ENCODE measurements around a stretch of chr14.

DNA sequence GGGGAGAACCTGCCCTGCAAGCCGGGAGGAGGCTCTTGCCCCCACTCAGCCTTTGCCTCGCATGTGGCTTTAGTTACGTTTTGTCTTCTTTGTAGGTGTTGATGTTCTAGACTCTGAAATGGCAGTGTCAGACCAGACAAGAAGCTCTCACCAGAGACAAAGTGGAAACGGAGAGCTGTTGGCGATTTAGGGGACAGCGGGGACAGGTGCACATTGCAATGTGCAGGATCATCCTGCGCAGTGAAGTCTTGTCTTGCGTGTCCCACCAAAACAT is 40.6 kb downstream of the EVL start:
- RAMPAGE, long total RNA: no peak
- RRBS: no CpG with 5 or more reads among the region's 8 CpGs
PRO-cap:
- standard: no peak
- CoPRO, capped RNA only, 2 experiments: no peak in any of the 2 experiments
- CoPRO, capped and uncapped RNA, 2 experiments: no peak in any of the 2 experiments
- CoPRO, uncapped RNA only, 2 experiments: no peak in any of the 2 experiments
CAGE:
- cytosol, long polyA plus RNA: no peak
- long polyA plus RNA: no peak
- nucleolus, long total RNA: no peak
- nucleus, long polyA plus RNA: no peak

DNA sequence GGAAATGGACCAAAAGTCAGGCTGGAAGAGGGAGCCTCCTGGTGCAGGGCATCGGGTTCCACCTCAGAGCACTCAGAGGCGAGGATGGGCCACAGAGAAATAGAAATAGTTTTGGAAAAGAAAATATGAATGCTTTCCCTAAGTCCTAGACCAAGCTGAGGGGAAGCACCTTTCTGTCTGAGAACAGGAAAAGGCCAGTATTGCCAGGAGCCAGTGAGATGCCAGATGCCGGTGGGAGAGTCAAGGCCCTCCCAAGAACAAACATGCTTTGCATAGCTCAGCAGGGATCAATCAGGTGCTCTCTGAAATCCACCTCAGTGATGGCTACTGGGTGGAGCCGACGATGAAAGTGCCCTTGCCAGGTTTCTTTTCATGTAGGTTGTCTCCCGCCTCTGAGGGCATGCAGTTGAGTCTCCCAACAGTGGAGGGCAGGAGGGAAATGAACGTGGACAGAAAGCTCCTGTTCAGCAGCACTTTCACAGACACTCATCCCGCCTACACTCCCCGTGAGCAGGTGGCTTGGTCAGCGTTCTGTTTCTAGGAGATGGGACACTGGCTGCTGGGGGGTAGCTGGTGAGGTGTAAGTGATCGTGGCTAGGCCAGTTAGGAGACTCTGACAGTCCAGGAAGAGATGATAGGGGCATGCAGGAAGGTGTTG is 28.2 kb downstream of the DEGS2 start:
- RAMPAGE, long total RNA: no peak
- RRBS: no CpG with 5 or more reads among the region's 11 CpGs
PRO-cap:
- standard: no peak
- CoPRO, capped RNA only, 2 experiments: no peak in any of the 2 experiments
- CoPRO, capped and uncapped RNA, 2 experiments: no peak in any of the 2 experiments
- CoPRO, uncapped RNA only, 2 experiments: no peak in any of the 2 experiments
CAGE:
- cytosol, long polyA plus RNA: no peak
- long polyA plus RNA: no peak
- nucleolus, long total RNA: no peak
- nucleus, long polyA plus RNA: no peak

GRCh38 chr14:100142583-100143019 is 16.8 kb downstream of the DEGS2 start:
- RAMPAGE, long total RNA: no peak
- RRBS: 0% methylated on average over 1 of the region's 6 CpGs
PRO-cap:
- standard: bidirectional peak, plus-strand start at chr14:100142794, minus-strand start at chr14:100142684
- CoPRO, capped RNA only, 2 experiments: peak in 2 of 2 experiments; most common plus-strand start chr14:100142810 (in 1); most common minus-strand start chr14:100142684 (in 2)
- CoPRO, capped and uncapped RNA, 2 experiments: peak in 2 of 2 experiments; most common plus-strand start chr14:100142847 (in 2); most common minus-strand start chr14:100142684 (in 2)
- CoPRO, uncapped RNA only, 2 experiments: no peak in any of the 2 experiments
CAGE:
- cytosol, long polyA plus RNA: no peak
- long polyA plus RNA: no peak
- nucleolus, long total RNA: no peak
- nucleus, long polyA plus RNA: no peak

DNA sequence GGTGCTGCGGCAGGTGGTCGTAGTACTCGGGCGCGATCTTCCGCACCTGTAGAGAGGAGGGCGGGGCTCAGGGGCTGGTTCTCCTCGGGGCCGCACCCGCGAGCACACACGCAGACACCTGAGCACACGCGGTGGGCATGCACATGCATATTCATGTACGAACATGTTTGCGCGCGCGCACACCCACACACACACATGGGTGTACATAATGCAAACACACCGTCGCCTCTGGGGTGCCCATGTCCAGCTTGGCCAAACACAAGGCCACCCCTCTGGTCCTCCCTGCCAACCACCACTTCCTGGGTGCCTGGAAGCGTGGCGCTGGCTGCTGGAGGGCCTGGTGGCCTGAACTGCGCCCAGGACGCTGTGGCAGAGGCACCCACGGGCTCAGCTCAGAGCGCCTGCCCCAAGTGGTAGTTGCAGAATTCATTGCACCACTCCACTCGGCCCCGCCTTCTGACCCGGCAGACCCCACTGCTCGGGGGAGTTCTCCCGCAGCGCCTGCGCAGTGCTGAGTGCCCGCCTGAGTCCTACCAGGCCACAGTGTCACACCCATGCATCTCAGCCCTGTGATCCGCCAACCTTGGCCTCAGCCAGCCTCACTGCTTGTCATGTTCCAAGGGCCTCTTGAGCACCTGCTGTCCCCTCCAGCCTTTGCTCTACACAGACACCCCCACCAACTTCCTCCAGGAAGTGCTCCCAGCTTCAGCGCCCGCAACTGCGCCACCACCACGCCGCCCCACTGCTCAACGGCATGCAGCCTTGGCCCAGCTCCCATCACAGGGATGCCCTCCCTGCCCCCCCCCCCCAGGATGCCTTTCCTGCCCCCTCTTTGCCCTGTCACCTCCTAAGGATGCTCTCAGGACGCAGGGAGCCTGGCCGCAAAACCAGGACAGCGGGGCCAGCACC is 12.3 kb downstream of the DEGS2 start:
- RAMPAGE, long total RNA: no peak
- RRBS: no CpG with 5 or more reads among the region's 45 CpGs
PRO-cap:
- standard: no peak
- CoPRO, capped RNA only, 2 experiments: no peak in any of the 2 experiments
- CoPRO, capped and uncapped RNA, 2 experiments: no peak in any of the 2 experiments
- CoPRO, uncapped RNA only, 2 experiments: no peak in any of the 2 experiments
CAGE:
- cytosol, long polyA plus RNA: no peak
- long polyA plus RNA: no peak
- nucleolus, long total RNA: no peak
- nucleus, long polyA plus RNA: no peak

DNA sequence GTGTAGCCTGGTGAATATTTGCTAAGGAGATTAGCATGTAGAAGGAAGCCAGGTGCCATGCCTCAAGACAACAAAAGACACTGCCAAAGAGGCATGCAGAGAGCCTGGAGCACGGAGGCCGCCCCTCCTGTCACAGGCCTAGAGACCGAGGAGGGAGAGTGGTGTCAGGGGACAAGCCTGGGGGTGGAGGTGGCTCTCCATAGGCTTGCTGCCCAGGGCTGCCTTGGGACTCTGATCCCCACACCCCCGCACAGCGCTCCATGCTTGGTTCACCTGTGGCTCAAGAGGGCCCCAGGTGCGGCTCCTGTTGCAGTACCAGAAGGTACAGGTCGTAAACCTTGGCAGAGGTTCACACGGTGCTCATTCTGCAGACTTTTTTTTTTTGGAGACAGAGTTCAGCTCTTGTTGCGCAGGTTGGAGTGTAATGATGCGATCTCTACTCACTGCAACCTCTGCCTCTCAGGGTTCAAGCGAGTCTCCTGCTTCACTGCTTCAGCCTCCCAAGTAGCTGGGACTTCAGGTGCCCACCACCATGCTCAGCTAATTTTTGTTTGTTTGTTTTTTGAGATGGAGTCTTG is 28.1 kb upstream of the DEGS2 start:
- RAMPAGE, long total RNA: no peak
- RRBS: no CpG with 5 or more reads among the region's 11 CpGs
PRO-cap:
- standard: no peak
- CoPRO, capped RNA only, 2 experiments: no peak in any of the 2 experiments
- CoPRO, capped and uncapped RNA, 2 experiments: no peak in any of the 2 experiments
- CoPRO, uncapped RNA only, 2 experiments: no peak in any of the 2 experiments
CAGE:
- cytosol, long polyA plus RNA: no peak
- long polyA plus RNA: no peak
- nucleolus, long total RNA: no peak
- nucleus, long polyA plus RNA: no peak

DNA sequence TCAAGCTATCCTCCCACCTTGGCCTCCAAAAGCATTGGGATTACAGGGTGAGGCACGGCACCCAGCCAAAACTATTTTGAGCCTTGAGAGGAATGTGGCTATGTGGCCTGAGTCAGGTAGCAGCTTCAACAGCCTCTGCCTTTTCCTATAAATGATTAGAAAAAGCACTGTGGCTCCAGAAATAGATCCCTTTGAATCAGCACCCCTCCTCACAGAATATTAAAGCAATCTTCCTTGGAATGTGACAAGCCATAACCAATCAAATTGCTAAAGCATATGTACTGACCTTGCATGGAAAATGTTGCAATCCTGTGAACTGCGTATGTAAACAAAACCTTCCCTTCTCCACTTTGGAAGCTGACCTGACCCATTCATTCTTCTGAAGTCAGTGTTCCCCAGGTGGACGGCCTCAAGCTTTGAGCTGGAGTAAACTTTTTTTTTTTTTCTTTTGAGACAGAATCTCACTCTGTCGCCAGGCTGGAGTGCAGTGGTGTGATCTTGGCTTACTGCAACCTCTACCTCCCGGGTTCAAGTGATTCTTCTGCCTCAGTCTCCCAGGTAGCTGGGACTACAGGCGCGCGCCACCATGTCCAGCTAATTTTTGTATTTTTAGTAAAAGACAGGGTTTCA is 34.4 kb upstream of the YY1 start:
- RAMPAGE, long total RNA: no peak
- RRBS: no CpG with 5 or more reads among the region's 8 CpGs
PRO-cap:
- standard: no peak
- CoPRO, capped RNA only, 2 experiments: no peak in any of the 2 experiments
- CoPRO, capped and uncapped RNA, 2 experiments: no peak in any of the 2 experiments
- CoPRO, uncapped RNA only, 2 experiments: no peak in any of the 2 experiments
CAGE:
- cytosol, long polyA plus RNA: no peak
- long polyA plus RNA: no peak
- nucleolus, long total RNA: no peak
- nucleus, long polyA plus RNA: no peak

- RAMPAGE, long total RNA: no peak
- RRBS: no CpG with 5 or more reads among the region's 2 CpGs
PRO-cap:
- standard: no peak
- CoPRO, capped RNA only, 2 experiments: no peak in any of the 2 experiments
- CoPRO, capped and uncapped RNA, 2 experiments: no peak in any of the 2 experiments
- CoPRO, uncapped RNA only, 2 experiments: no peak in any of the 2 experiments
CAGE:
- cytosol, long polyA plus RNA: no peak
- long polyA plus RNA: no peak
- nucleolus, long total RNA: no peak
- nucleus, long polyA plus RNA: no peak
Observed at GRCh38 chr14:100259503-100260007, 20.6 kb downstream of the YY1 start.

- RAMPAGE, long total RNA: no peak
- RRBS: 2% methylated on average over 12 of the region's 69 CpGs
PRO-cap:
- standard: unidirectional peak, minus-strand start at chr14:100307040
- CoPRO, capped RNA only, 2 experiments: no peak in any of the 2 experiments
- CoPRO, capped and uncapped RNA, 2 experiments: no peak in any of the 2 experiments
- CoPRO, uncapped RNA only, 2 experiments: no peak in any of the 2 experiments
CAGE:
- cytosol, long polyA plus RNA: no peak
- long polyA plus RNA: no peak
- nucleolus, long total RNA: no peak
- nucleus, long polyA plus RNA: no peak
Observed at GRCh38 chr14:100306789-100307361, 631 bp upstream of the SLC25A29 start.

GRCh38 chr14:100312082-100312582 is 5.9 kb upstream of the SLC25A29 start:
- RAMPAGE, long total RNA: no peak
- RRBS: no CpG with 5 or more reads among the region's 14 CpGs
PRO-cap:
- standard: no peak
- CoPRO, capped RNA only, 2 experiments: no peak in any of the 2 experiments
- CoPRO, capped and uncapped RNA, 2 experiments: no peak in any of the 2 experiments
- CoPRO, uncapped RNA only, 2 experiments: no peak in any of the 2 experiments
CAGE:
- cytosol, long polyA plus RNA: no peak
- long polyA plus RNA: no peak
- nucleolus, long total RNA: no peak
- nucleus, long polyA plus RNA: no peak

DNA sequence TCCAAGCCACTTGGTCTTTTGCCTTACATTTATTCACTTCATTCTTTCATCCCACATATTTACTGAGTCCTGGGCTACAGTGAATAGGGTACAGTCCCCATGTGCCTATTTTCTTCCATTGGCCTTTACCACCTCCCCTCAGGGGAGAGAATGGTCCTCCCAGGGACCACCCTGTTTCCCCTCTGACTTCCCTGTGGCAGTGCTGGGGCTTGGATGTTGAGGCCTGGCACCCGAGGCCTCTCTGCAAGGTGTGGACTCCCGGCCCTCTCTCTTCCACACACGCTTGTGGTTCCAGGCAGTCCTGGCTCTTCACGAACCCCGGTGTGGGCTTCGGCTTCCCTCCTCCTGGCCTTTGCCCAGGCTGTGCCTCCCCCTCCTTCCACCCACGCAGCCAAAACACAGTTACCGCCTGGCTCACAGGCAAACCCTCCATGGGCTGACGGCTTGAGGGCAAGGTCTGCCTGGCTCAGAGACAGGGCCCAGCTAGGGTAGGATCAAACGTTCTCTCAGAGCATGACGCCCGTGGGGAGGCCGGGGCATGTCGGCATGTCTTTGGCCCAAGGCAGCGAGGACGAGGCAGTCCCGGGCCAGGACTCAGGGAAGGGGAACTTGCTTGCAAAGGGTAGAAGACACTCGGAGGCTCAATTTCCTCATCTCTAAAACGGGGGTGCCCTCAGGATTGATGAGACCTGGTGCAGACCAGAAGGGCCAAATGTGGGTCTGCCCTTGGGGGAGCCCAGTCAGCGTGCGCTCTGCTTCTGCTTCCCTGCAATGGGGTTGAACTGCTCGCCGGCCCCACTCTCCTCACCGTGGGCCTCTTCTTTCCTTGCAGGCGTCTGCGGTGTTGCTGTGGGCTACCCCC is 2.0 kb downstream of the SLC25A47 start:
- RAMPAGE, long total RNA: no peak
- RRBS: 48% methylated on average over 11 of the region's 26 CpGs
PRO-cap:
- standard: no peak
- CoPRO, capped RNA only, 2 experiments: no peak in any of the 2 experiments
- CoPRO, capped and uncapped RNA, 2 experiments: no peak in any of the 2 experiments
- CoPRO, uncapped RNA only, 2 experiments: no peak in any of the 2 experiments
CAGE:
- cytosol, long polyA plus RNA: no peak
- long polyA plus RNA: no peak
- nucleolus, long total RNA: no peak
- nucleus, long polyA plus RNA: no peak

DNA sequence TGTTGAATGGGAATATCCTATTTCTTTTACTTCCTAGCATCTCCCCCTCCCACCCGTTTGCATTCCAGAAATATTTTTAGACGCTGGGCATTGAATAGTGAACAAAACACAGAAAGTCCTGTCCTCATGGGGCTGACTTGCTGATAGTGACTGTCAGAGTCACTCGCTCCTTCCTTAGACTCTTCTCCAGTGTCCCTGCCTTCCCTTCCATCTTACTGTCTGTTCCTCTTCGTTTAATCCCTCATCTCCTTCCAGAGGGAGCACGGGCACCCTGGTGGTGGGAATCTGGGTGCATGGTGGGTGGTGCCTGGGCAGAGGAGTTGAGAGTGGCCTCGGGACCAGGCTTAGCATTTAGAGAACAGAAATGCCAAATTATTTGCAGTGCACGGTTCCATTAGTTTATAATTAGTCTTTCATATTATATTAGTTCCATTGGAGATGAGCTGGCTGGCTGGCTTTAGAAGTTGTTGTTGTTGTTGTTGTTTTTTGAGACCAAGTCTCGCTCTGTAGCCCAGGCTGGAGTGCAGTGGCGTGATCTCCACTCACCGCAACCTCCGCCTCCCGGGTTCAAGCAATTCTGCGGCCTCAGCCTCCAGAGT is 644 bp downstream of the WDR25 start:
- RAMPAGE, long total RNA: no peak
- RRBS: no CpG with 5 or more reads among the region's 13 CpGs
PRO-cap:
- standard: no peak
- CoPRO, capped RNA only, 2 experiments: no peak in any of the 2 experiments
- CoPRO, capped and uncapped RNA, 2 experiments: no peak in any of the 2 experiments
- CoPRO, uncapped RNA only, 2 experiments: no peak in any of the 2 experiments
CAGE:
- cytosol, long polyA plus RNA: no peak
- long polyA plus RNA: no peak
- nucleolus, long total RNA: no peak
- nucleus, long polyA plus RNA: no peak

DNA sequence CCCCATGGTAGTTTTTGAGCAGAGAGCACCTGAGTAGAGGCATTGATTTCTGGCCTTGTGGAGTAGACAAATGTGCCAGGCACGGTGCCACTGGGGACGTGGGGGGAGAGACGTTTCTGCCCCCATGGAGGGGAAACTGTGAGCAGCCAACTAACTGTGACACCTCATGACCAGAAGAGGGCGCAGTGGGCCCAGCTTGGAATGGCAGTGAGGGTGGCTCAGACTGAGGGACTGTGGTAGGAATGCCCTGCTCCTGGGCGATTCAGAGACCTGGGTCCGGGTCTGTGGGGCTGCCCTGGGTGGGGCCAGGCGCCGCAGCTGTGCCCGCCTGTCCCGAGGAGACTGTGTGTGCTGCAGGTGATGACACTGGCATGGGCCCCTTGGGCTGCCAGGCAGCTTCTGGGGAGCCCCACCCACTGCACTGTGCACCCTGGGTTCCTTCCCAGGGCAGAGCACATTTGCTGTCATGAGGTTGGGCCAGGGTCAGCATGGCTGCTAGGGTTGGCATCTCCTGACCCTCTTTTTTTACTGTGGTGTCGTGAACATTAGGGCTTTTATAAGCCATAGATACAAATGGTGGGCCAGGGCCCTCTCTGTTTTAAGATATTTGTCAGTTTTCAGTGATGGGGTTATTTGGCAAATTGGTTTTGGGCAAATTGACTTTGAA is 7.5 kb downstream of the WDR25 start:
- RAMPAGE, long total RNA: no peak
- RRBS: no CpG with 5 or more reads among the region's 11 CpGs
PRO-cap:
- standard: no peak
- CoPRO, capped RNA only, 2 experiments: no peak in any of the 2 experiments
- CoPRO, capped and uncapped RNA, 2 experiments: no peak in any of the 2 experiments
- CoPRO, uncapped RNA only, 2 experiments: no peak in any of the 2 experiments
CAGE:
- cytosol, long polyA plus RNA: no peak
- long polyA plus RNA: no peak
- nucleolus, long total RNA: no peak
- nucleus, long polyA plus RNA: no peak

GRCh38 chr14:100388630-100389128 is 12.4 kb downstream of the WDR25 start:
- RAMPAGE, long total RNA: no peak
- RRBS: no CpG with 5 or more reads among the region's 9 CpGs
PRO-cap:
- standard: no peak
- CoPRO, capped RNA only, 2 experiments: no peak in any of the 2 experiments
- CoPRO, capped and uncapped RNA, 2 experiments: no peak in any of the 2 experiments
- CoPRO, uncapped RNA only, 2 experiments: no peak in any of the 2 experiments
CAGE:
- cytosol, long polyA plus RNA: no peak
- long polyA plus RNA: no peak
- nucleolus, long total RNA: no peak
- nucleus, long polyA plus RNA: no peak

- RAMPAGE, long total RNA: no peak
- RRBS: no CpG with 5 or more reads among the region's 11 CpGs
PRO-cap:
- standard: no peak
- CoPRO, capped RNA only, 2 experiments: no peak in any of the 2 experiments
- CoPRO, capped and uncapped RNA, 2 experiments: no peak in any of the 2 experiments
- CoPRO, uncapped RNA only, 2 experiments: no peak in any of the 2 experiments
CAGE:
- cytosol, long polyA plus RNA: no peak
- long polyA plus RNA: no peak
- nucleolus, long total RNA: no peak
- nucleus, long polyA plus RNA: no peak
Observed at GRCh38 chr14:100439157-100439782, 63.0 kb downstream of the WDR25 start.

DNA sequence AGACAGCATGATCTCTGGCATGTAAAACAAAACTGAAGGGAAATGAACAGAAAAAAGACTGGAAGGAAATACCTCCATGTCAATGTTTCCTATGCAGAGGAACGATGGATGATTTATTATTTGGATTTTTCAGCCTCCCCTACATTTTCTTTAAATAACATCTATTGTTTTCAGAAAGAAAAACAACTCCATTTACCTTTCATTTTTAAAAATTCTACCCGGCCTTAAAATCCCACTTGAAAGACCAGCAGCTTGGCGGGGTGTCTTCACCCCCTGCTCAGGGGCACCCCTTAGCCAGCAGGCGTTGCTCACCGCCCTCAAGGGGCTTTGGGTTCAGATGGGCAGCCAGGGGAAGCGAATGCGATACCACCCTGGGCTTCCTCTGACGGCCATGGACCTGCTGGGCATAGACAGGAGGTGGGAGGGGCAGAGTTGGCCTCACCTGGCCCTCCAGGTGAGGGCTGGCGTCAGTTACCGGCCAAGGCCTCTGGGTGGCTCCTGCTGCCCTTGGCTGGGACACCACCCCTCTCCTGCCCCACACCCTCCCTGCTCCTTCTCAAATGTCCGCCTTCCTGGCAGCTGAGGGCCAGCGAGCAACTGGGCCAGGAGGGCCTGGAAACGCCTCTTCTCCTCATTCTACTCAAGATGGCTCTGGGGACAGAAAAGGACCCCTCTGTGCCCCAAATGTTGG is 18.5 kb upstream of the DLK1 start:
- RAMPAGE, long total RNA: no peak
- RRBS: no CpG with 5 or more reads among the region's 13 CpGs
PRO-cap:
- standard: no peak
- CoPRO, capped RNA only, 2 experiments: no peak in any of the 2 experiments
- CoPRO, capped and uncapped RNA, 2 experiments: no peak in any of the 2 experiments
- CoPRO, uncapped RNA only, 2 experiments: no peak in any of the 2 experiments
CAGE:
- cytosol, long polyA plus RNA: no peak
- long polyA plus RNA: no peak
- nucleolus, long total RNA: no peak
- nucleus, long polyA plus RNA: no peak

DNA sequence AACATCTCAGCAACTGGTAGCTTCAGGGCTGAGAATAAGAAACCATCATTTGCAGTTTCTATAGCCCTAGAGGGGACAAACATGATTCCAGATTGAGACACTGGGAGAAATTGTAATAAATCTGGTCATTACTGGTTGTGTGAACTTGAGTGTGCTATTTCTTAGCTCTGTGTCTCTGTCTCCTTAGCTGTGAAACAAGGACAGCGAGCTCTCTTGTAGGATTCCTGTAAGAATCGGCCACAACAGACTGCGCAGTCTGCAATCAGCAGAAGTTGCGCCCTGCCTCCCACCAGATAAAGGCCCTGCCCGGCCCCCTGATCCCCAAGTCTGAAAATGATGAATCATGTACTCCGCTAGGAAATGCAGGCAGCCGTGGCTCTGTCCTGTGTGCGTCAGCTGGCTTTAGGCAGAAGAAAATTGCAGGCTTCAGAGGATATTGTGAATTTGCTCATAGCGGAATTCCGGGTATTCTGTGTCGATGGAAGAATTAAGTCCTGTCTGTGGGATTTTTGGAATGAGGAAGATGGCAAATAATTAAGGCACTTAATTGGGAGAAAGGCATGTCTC is 64.1 kb downstream of the DLK1 start:
- RAMPAGE, long total RNA: no peak
- RRBS: no CpG with 5 or more reads among the region's 11 CpGs
PRO-cap:
- standard: bidirectional peak, plus-strand start at position 409 of the sequence, minus-strand start at position 185 of the sequence
- CoPRO, capped RNA only, 2 experiments: peak in 2 of 2 experiments; most common plus-strand start position 365 of the sequence (in 1); most common minus-strand start position 235 of the sequence (in 2)
- CoPRO, capped and uncapped RNA, 2 experiments: peak in 1 of 2 experiments; most common plus-strand start position 409 of the sequence (in 1); most common minus-strand start position 235 of the sequence (in 1)
- CoPRO, uncapped RNA only, 2 experiments: peak in 2 of 2 experiments; most common plus-strand start position 365 of the sequence (in 1); most common minus-strand start position 233 of the sequence (in 1)
CAGE:
- cytosol, long polyA plus RNA: no peak
- long polyA plus RNA: no peak
- nucleolus, long total RNA: no peak
- nucleus, long polyA plus RNA: no peak

GRCh38 chr14:100811512-100811876 is 84.8 kb downstream of the DLK1 start:
- RAMPAGE, long total RNA: no peak
- RRBS: no CpG with 5 or more reads among the region's 11 CpGs
PRO-cap:
- standard: no peak
- CoPRO, capped RNA only, 2 experiments: no peak in any of the 2 experiments
- CoPRO, capped and uncapped RNA, 2 experiments: no peak in any of the 2 experiments
- CoPRO, uncapped RNA only, 2 experiments: no peak in any of the 2 experiments
CAGE:
- cytosol, long polyA plus RNA: no peak
- long polyA plus RNA: no peak
- nucleolus, long total RNA: no peak
- nucleus, long polyA plus RNA: no peak

- RAMPAGE, long total RNA: no peak
- RRBS: 94% methylated on average over 11 of the region's 38 CpGs
PRO-cap:
- standard: no peak
- CoPRO, capped RNA only, 2 experiments: no peak in any of the 2 experiments
- CoPRO, capped and uncapped RNA, 2 experiments: no peak in any of the 2 experiments
- CoPRO, uncapped RNA only, 2 experiments: no peak in any of the 2 experiments
CAGE:
- cytosol, long polyA plus RNA: no peak
- long polyA plus RNA: no peak
- nucleolus, long total RNA: no peak
- nucleus, long polyA plus RNA: no peak
Observed at GRCh38 chr14:100824114-100824711, 79.3 kb downstream of the RTL1 start.